ENCODE measurements around the genes CDCA3, C1S and AICDA.

GRCh38 chr12:6836721-6837715, 3.7 kb upstream of the GNB3 start:
- PRO-cap, result no peak

GRCh38 chr12:6837716-6838235, 2.9 kb upstream of the GNB3 start:
- PRO-cap, result no peak

GRCh38 chr12:6851191-6851808, at the start of gene CDCA3:
Gene CDCA3, minus strand, starts transcription at chr12:6851286.
- PRO-cap, result bidirectional peak, plus-strand start at chr12:6851504, minus-strand start at chr12:6851286

DNA sequence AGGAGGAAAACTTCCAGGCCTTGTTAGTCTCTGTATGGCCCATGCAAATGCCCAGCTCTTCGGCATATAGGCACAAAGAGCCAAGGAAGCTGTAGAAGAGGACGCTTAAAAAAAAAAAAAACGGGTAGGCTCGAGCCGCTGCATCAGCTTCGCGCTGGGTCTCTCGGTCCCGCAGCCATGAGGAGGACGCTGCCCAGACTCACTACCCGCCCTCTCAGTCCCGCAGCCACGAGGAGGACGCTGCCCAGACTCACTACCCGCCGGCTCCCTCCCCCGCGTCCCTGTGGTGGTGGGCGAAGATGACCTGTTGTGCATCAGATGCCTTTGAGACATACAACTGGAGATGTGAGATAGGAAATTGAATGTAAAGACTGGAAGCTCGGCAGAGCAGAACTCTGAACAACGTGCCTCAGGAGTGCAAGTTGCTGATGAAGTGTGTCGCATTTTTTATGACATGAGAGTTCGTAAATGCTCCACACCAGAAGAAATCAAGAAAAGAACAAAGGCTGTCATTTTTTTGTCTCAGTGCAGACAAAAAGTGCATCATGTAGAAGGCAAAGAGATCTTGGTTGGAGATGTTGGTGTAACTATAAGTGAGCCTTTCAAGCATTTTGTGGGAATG, 11.5 kb upstream of the SPSB2 start:
- PRO-cap, result no peak

- PRO-cap, result unidirectional peak, plus-strand start at chr12:6934530
These were observed 6.3 kb downstream of the ATN1 start for GRCh38 chr12:6933623-6934849.

DNA sequence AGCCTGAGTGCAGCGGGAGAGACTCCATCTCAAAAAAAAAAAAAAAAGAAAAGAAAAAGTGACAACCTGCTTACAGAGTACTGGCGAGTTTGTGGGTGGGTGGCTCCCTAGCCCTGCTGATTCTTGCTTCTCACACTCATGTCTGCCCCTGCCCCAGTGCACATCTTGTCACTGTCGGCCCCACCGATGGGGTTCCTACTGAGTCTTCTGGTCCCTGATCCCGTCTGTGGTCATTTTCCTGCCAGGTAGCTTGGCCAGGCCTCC, 2.3 kb upstream of the PTPN6 start:
- PRO-cap, result no peak

GRCh38 chr12:7010086-7010584, 8.1 kb downstream of the LPCAT3 start:
- PRO-cap, result no peak

DNA sequence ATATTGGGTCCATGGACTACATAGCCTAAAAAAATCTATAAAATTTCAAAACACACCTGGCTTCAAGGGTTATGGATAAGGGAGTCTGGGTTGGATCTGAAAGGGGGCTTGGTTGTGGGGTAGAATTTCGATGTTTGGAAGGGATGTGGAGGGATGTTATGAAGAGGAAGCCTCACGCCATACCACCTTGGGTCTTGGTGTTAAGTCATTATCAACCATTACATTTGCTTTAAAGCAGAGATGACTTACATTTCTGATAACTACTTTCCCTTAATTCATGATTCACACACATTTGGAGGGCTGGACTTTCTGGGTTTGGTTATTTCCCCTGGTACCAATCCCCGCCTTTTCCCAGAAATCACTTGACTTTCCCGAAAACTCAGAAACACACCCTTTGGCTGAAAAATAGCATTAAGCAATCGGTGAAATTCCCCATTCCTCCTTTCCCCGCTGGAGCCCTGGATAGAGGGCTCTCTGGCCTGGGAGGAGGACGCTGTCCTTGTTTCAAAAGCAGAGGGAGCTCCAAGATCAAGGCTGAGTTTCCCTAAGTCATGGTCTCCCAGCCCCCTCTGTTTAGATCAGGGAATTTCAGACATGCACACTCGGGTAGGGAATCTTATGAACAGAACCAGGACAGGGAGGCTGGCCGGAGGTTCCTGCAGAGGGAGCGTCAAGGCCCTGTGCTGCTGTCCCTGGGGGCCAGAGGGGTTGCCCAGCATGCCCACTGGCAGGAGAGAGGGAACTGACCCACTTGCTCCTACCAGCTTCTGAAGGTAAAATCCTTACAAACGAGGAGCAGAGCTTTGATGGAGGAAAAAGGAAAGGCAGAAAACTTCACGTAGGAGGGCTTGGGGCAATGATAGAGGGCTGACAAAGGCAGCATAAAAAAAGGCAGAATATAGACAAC, at the start of gene C1S:
Gene C1S (plus strand): TSS at position 614 of the 907 bp plus-strand sequence.
- PRO-cap, result bidirectional peak, plus-strand start at position 625 of the sequence, minus-strand start at position 350 of the sequence

- PRO-cap, result no peak
These were observed 9.3 kb downstream of the CD163 start for GRCh38 chr12:7494228-7494701.

- PRO-cap, result unidirectional peak, plus-strand start at chr12:7499848
These were observed 4.0 kb downstream of the CD163 start for GRCh38 chr12:7499546-7499952.

GRCh38 chr12:7512651-7512955, 9.0 kb upstream of the CD163 start:
- PRO-cap, result no peak

DNA sequence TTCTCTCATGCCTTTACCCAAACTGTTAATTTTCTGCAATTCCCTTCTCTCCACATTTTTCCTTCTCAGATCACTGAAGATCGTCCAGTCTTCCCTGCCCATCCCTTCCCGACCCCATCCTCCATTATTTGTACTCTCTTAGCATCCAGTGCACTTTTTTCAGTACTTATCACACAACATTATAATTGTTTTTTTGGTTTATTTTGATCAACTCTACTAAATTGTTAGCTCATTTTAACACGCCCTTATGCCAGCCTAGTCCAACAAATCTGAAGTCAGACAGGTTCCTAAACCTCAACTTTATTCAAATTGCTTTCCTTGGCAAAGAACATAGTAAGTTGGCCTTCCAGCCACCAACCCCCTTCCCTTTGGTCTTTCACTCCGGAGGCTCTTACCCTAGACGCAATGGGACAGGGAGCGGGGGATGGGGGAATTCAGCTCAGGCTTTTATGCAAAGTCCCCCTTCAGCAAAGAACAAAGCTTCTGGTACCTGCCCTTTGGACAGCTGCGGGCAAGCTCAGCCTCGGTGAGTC, 17.7 kb upstream of the SLC2A14 start:
- PRO-cap, result no peak

DNA sequence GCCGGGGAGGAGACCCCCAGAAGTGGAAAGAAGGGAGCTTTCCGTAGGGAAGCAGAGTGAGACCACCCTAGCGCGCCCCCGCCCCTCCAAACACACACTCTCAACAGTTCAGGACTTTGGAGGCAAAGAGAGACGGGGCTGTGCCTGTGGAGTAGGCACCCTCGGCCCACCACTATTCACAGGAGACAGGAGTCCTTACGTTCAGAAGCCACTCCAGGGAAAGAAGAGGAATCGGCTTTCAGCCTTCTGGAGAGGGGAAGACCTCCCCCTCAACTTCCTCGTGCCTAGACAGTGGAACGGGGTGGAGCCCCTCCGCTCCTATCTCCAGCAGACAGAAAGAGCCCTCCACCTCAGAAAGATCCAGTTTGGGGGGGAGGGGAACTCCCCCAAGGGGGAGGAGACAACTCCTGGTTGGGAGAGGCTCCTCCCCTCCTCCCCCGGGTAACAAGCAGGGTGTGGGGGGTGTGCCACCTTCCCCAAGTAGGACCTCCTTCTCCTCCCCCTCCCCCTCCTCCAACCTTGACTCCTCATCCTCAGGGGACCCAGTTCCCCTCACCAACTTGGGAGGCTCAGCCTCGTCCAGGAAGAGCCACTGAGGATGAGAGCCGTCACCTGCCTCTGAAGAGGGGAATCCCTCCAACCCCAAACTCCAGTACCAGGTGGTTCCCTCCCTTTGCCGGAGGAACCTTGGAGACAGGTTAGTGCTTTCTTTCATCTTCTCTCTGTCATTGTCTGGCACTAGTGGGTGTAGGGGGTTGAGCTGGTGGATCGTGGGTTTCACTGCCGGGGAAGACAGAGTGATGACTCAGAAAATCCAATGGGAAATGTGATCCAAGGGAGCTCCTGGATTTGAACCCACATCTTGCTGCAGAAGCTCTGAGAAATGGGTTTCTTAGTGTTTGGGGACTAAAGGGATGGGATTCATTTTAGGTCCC, 888 bp downstream of the FOXJ2 start:
- PRO-cap, result unidirectional peak, minus-strand start at position 358 of the sequence

- PRO-cap, result no peak
These were observed 23.3 kb downstream of the ZNF705A start for GRCh38 chr12:8179853-8180818.

DNA sequence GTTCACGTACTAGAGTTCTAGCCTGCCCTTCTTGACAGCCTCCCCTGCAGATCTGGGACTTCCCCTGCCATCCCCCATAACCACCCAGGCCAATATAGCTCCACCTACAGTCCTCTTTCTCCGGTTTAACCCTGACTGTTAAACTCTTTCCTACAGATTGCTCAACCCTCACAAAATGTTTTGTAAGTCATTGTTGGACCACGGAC, 21.5 kb downstream of the AICDA start:
- PRO-cap, result no peak

DNA sequence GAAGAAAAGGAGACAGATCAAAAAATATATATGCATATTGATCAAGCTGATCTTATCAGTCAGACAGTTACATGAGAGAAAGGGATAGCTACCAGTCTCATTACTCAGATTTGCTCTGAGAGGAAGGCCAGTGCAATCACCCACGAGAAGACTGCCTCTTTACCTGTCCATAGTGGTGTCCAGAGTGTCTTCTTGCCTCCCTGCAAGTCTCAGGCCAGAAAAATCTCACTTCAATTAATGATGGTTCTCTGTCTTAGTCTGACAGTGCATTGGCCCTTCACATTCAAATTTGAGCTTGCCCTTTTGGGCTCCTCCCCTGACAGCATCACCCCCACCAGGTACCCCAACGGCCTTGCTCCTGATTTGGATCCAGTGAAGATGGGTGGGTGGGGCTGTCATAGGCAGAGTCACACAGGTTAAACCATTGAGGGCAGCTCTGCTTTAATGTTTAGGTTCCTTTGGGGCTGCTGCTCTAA, at the start of gene AICDA:
Gene AICDA (minus strand): TSS at position 263 of the 476 bp plus-strand sequence.
- PRO-cap, result no peak

- PRO-cap, result no peak
These were observed 5.3 kb upstream of the RIMKLB start for GRCh38 chr12:8692376-8693047.

DNA sequence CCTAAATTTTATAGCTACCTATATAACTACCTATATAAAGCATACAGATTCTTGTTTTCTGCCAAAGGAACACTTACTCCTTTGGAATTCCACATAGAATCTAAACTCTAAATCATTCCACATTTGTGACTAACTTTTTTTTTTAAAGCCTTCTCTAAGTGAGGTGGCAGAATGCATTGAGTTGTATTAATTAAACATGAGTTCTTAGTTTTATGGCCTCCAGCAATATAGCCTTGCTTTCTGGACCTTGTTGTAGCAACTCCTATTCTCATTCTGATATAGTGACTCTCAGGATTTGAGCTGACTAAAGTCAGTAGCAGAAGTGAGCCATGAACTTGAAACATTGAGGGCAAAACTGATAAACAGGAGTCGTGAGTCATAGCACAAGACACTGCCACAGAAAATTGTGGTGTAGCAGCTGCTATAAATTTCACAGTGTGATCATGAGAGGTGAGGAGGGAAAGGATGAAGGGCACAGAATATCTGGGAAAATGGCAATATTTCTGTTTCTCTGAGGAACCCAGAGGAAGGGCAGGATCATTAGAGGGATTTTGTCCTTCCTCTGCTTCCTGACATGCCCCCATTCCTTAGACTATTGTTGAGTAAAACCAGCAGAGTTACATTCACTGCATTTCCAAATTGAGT, 7.3 kb downstream of the KLRG1 start:
- PRO-cap, result bidirectional peak, plus-strand start at position 453 of the sequence, minus-strand start at position 275 of the sequence

DNA sequence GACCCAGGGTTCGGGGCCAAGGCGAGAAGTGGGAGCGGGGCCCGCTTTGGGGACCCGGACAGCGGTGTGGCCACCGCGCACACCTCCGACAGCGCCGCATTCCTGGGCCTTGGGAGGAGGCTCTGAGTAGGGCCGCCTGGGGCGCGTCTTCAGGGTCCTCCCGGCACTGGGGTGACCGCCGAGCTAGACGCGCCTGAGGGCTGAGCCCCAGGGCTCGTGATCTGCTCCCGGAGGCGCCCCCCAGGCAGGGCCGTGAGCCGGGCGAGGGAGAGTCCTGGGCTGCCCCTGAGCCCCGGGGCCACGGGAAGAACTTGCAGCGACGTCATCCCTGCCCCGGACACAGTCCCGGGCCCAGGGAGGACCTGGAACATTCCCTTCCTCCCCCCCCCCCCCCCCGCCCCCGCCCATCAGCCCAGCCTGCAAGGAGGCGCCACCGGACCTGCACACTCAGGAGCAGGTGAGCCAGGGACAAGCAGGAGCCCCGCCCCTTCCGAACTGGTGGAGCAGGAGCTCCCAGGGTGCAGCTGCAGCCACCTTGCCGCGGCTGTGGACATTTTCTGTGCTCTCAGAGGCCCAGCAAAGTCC, 50.9 kb downstream of the A2M start:
- PRO-cap, result unidirectional peak, minus-strand start at position 98 of the sequence; bidirectional peak, plus-strand start at position 498 of the sequence, minus-strand start at position 341 of the sequence

- PRO-cap, result no peak
These were observed 6.9 kb downstream of the A2M start for GRCh38 chr12:9108536-9109582.